Natural killer cell (primary cell): ENCODE measurements around a stretch of chr17.

GRCh38 chr17:7836218-7837315 is 2.5 kb downstream of the KDM6B start:
- PRO-cap, result bidirectional peak, plus-strand start at chr17:7836455, minus-strand start at chr17:7836136

- PRO-cap, result no peak
Observed at GRCh38 chr17:7845729-7846782, 8.8 kb upstream of the TMEM88 start.

DNA sequence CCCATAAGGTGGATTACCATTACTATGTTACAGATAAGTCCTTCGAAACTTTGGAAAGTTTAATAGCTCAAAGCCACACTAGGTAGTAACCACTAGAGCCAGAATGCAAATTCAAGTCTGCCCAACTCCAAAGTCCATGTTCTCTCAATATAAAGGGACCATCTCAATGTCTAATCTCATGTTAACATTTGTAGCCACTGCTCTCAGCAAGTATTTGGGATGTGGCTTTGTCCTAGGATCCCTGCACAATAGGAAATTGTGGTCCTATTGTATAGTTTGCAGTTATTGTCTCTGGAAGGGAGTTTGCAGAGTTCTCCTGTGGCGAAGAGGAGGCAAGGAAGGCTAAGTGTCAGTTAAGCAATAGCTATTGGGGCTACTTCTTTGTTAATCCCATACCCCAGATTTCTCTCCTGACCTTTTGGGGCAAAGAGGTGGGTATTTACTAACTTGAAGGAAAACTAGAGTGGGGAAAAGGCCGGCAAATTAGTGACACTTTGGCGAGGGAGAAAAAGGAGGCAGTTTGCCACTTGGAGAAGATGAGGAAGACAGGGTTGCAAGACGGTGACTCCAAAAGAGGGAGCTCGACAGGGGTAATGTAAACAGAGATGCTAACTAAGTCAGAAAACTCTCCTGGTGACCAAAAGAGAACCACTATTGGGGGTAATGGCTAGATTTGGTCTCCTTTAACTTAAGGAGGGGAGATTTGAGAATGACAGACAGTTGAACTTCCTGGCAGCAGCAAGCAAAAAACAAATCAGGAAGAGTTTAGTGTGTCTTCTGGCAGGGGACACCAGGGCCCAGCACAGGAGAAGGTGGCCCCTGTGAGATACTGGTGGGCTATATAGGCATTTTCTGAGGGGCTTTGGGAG is 2.9 kb downstream of the CYB5D1 start:
- PRO-cap, result no peak

GRCh38 chr17:7877071-7877538 is 11.5 kb upstream of the CHD3 start:
- PRO-cap, result no peak

DNA sequence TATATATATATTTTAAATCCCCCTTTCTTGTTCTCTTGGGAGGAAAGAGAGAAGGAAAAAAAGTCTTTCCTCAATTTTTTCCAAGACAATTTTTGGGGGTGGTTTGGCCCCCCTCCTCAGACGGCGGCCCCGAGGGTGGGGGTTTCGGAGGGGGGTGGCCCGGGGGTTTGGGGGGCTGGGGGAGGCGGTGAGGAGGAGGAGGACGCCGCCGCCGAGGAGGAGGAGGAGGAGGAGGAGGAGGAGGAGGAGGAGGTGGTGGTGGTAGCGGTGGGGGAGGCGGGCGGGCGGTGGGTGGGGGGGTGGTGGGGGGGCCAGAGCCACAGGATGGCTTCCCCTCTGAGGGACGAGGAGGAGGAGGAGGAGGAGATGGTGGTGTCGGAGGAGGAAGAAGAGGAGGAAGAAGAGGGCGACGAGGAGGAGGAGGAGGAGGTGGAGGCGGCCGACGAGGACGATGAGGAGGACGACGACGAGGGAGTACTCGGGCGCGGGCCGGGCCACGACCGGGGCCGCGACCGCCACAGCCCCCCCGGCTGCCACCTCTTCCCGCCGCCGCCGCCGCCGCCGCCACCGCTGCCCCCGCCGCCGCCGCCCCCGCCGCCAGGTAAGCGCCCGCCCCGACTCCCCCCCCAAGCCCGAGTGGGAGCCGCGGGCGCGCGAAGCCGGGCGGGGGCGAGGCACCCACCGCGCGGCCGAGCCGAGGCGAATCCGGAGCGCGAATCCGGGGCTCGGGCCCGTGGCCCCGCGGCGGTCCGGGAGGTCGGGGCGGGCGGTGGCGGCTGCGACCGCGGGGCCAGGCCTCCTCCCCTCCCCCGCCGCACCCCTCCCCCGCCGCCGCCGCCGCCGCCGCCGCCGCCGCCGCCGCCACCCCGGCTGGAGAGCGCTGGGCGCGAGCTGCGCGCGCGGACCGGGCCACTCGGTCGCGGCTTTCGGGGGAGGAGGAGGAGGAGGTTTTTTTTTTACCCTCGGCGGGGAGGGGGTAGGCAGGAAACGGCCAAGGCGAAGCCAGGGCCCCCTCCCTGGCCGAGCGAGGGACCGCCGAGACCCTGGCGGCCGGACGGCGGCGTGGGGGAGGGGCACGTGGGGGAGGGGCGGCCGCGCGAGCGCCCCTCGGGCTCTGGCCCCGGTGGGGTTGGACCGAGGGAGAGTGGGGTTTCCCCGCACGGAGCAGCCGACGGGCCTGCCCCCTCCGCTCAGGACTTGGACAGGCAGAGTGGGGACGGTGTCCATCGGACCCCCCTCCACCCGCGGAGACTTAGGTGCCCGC is 3.7 kb upstream of the CHD3 start:
- PRO-cap, result unidirectional peak, plus-strand start at position 314 of the sequence; bidirectional peak, plus-strand start at position 1,208 of the sequence, minus-strand start at position 638 of the sequence

DNA sequence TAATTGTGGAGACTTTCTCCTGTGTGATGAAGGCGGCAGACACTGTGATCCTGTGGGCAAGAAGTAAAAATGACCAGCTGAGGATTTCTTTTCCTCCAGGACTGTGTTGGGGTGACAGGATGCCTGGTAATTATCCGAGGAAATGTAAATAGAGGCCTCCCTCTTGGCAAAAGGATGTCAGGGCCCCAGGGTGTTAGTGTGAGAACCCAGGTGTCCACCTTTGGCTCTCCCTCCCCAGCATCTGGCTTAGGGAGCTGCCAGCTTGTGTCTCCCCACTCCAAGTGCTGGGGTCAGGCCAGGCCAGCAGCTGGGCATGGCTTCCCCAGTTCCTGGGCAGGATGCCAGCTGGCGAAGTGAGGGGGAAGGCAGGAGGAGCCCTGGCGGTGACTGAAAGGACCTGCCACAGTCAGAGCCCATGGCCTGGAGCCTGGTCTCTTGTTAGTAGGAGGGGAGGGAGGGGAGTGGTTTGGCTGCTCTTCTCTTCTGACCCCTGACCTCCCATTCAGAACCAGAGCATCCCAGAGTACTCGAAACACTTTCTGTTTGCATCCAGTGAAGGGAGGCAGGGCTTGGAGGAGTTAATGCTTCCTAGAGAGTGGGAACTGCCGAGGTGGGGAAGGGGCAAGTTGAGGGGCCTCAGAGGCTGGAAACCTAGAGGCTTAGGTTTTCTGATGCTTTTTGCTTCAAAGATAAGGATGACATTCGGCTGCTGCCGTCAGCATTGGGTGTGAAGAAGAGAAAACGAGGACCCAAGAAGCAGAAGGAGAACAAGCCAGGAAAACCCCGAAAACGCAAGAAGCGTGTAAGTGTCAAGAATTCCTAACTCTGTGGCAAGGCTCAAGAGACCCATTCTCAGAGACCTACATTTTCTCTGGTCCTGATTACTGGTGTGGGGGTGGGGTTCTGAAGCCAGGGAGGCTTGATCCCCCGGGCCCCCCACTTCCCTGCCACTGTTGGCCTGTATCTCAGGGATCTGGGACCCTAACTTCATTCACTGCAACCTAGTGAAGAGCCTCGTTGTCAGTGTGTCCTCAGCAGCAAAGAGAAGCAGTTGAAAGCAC is 716 bp downstream of the CHD3 start:
- PRO-cap, result no peak

DNA sequence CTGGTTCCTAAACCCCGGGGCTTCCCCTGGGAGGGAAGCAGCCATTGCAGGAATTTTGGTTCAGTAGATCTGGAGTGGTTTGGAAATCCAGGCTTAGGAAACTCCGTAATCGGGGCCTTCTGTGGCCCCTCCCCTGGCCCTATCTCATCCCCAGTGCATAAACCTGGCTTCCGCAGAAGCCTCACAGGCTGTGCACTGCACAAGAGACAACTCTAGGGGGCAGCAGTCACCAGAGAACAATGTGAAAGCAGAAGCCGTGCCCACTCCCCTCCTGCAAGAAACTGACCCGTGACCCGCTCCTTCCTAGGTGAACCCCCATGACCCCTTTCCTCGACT is 14.2 kb downstream of the GUCY2D start:
- PRO-cap, result no peak

DNA sequence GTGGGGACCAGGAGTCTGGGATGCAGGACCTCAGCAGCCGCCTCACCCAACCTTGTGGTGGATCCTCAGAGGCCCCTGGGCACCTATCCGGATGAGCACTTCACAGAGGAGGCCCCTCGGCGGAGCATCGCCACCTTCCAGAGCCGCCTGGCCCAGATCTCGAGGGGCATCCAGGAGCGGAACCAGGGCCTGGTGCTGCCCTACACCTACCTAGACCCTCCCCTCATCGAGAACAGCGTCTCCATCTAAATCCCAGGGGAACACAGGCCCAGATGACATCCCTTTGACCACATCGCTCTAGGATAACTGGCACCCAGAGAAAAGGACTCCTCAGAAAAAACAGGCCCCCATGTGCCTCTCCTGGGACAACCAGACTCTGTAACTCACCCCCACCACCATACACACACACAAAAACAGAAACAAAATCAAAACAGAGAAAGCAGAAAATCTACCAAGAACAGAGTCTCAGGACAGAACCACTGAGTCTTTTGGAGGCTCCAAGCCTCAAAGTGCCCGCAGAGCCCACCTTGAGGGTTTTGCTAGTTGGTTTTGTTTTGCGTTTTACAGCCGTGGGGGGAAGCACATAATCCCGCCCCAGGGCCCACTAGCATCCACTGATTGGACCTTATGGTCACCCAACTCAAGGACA is 9.6 kb downstream of the ALOX15B start:
- PRO-cap, result no peak

- PRO-cap, result no peak
Observed at GRCh38 chr17:8123015-8123920, 638 bp downstream of the HES7 start.

GRCh38 chr17:8139290-8139839 is 12.8 kb downstream of the PER1 start:
- PRO-cap, result unidirectional peak, minus-strand start at chr17:8139528

DNA sequence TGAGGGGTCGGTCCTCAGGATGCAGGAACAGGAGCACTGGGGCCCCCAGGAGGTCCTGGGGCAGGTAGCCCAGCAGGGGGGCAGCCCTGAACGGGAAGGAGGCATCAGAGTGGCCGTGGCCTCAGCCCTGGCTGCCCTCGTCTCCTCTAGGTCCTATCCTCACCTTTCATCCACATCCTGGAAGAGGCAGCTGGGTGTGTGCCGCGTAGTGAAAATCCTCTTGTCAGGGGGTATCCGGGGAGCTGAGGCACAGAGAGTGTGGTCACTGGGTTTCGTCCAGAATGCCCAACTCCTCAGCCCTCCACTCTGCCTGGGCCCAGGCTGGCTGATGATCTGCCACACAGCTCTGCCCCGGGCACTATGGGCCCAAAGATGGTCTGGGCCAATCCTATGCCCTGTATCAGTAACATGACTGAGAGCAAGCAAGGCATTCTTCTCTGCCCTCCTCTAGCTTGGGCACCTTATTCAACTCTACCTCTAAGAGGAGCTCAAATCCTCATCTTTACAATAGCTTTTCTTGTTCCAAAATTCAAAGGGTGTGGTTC is 4.1 kb downstream of the PER1 start:
- PRO-cap, result no peak

DNA sequence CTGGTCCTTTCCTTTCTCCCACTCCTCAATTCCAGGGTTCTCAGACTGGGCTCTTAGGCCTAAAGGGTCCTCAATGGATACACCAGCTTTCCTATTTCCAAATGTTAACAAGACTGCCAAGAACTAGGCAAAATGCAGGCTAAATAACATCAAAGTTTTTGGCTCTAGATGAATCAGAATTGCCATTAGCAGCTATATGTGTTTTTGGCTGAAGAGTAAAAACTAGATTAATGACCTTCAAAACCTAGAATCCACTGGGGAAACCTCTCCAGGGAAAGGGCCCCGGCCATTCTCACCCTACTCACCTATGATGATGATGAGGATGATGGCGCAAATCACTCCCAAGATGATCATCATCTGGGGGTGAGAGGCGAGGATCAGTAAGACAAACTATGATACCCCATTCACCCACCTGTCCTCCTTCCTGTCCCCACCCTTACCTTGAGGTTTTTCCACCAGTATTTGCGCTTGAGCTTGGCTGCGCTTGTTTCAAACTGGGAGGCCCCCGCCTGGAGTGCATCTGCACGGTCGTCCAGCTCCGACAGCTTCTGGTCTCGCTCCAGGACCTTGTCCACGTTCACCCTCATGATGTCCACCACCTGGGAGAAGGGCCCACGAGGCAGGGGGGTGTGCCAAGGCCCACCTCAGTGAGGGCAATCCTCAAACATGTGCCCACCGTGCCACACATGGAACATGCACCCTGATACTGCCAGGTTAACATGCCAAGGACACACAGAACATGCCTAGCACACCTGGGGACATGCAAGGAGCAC is 1.4 kb downstream of the VAMP2 start:
- PRO-cap, result no peak

DNA sequence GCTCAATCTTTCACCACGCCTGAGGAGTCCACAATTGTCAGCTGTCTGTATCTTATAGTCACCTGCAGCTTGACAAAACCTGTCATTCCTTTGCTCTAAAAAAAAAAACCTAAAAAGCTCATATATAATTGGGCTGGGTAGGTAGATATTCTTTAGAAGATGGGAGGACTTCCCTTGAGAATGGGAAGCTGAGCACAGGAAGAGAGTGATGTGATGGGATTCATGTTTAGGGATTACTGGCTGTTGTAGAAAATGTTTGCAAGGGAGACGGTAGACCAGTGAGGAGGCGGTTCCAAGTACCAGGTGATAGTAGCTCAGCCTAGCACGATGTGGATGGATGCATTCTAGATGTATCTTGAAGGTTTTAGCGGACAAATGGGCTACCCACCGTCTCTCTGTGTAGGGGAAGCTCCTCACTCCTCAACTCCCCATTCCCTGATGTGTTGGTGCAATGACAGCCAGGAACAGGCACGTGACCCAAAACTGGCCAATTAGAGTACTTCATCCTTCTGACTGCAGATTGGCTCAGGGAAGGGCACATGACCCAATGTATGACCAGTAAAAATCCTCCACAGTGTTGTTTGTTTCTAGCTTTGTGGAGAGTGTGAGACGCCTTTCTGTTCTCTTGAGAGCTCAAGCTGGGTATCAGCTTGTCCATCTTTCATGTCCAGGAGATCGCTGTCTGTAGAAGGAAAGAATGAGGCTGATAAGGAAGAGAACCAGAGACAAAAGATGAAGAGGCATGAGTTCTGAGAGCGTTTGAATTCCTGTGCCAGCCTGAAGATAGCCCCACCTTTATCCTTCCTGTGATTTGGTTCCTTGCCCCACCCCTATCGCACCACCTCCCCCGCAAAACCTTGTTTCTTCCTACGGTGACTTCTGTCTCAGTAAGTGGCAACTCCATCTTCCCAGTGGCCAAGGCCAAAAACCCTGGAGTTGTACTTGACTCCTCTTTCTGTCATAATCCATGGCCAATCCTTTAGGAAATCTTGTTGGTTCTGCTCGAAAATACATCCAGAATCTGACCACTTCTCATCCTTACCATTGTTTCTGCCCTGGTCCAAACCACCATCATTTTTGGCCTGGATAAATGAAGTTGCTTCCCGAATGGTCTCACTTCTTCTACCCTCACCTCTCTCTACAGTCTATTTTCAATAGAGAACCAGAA is 2.2 kb upstream of the BORCS6 start:
- PRO-cap, result bidirectional peak, plus-strand start at position 607 of the sequence, minus-strand start at position 440 of the sequence

- PRO-cap, result no peak
Observed at GRCh38 chr17:8223736-8224141, 13.4 kb upstream of the AURKB start.

DNA sequence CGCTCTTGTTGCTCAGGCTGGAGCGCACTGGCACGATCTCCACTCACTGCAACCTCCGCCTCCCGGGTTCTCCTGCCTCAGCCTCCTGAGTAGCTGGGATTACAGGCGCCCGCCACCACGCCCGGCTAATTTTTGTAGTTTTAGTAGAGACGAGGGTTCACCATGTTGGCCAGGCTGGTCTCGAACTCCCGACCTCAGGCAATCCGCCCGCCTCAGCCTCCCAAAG is 1.1 kb upstream of the RPL26 start:
- PRO-cap, result no peak

DNA sequence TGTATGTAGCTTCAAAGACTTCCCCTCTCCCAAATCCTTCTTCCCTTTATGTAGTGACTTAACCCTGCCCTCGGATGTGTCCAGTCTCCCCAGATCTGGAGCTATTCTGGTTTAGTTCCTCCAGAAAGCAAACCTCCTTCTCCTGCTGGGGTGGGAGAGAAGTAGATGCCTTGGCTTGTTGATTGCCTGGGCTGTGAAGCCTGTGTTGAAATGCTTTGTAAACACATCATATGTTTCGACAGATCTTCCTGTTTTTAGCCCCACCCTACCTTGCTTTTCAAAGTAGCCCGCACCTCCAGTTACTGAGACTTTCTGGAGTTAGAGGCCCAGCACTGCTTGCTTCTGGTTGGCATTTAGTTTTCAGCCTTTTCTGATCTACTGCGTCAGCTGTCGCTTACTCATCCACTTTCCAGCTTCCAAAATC is 17.9 kb upstream of the NDEL1 start:
- PRO-cap, result no peak

DNA sequence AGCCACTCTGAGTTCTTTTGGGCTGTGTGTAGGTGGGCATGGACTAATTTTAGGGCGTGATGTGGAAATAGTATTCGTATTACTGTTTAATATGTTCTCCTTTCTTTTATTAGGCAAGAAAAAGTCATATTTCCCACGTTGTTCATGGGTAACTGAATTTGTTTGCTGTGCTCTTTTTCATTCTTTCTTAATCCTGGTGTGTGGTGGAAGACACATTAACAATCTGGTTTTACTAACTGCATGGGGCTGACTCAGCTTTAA is 27.5 kb downstream of the NDEL1 start:
- PRO-cap, result no peak

GRCh38 chr17:8463468-8463875 is 27.8 kb downstream of the NDEL1 start:
- PRO-cap, result no peak

DNA sequence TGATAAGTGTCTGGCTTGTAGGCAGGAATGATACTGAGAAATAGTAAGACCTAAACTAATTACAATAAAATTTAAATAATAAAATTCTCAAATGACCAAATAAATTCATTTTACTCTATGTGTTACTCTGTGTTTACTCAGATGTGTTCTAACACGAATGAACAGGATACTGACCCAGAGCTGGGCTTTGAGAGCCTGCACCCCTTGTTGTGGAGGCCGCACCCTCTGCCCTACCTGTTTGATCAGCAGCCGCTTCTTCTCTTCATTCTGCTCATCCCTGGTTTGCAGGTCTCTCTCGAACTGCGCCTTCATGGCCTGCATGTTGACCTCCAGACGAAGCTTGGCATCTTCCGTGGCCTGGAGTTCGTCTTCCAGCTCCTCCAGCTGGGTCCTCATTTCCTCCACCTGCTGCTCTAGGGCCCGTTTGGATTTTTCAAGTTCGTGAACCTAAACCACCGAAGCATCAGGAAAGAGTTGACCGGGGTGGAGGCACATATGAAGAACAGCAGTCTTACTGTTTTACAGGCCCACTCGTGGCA is 54.5 kb downstream of the NDEL1 start:
- PRO-cap, result no peak

DNA sequence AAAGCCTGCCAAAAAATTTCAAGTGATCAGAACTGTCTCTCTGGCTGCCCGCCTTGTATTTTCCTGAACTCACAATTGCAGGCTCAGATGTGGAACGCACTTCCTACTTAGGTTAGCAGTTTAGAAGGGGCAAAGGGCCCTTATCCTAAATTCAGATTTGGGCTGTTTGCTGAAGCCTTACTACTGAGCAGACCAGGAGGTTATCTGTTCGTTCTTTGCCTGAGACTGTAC is 24.0 kb downstream of the MYH10 start:
- PRO-cap, result no peak